Psoas muscle (tissue), 2 donors: ENCODE data around the genes OR4D11, PATL1, STX3 and MS4A2.

DNA sequence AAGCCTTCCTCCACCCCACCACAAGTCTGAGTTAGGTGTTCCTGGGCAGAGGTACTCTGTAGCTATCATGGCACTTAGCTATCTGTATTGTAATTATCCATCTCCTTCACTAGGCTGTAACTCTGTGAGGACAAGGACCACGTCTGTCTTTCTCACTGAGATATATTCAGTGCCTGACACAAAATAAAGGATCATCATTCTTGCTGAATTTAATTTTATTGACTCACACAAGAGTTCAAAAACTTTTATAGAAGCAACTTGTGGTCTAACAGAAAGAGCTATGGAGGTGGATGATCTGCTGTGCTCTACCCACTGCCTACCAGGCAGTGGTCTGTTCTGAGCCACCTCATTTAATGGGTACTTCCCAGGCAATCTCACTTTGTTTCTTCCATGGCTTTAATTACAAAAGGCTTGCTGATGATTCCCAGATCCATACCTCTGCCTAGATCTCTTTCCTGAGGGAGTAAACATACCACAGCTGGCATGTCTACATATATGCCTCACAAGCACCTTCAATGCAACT lies 4.7 kb downstream of the BTBD18 start:
- PRO-cap, 2 experiments: no peak in any of the 2 experiments

GRCh38 chr11:57781351-57782022 lies 19.9 kb downstream of the CTNND1 start:
- PRO-cap, 2 experiments: no peak in any of the 2 experiments

- PRO-cap, 2 experiments: no peak in any of the 2 experiments
Observed at GRCh38 chr11:57792821-57793519, 31.4 kb downstream of the CTNND1 start.

GRCh38 chr11:57819414-57819869 lies 57.8 kb downstream of the CTNND1 start:
- PRO-cap, 2 experiments: no peak in any of the 2 experiments

- PRO-cap, 2 experiments: no peak in any of the 2 experiments
Observed at GRCh38 chr11:58165573-58165826, 23.4 kb upstream of the OR9Q2 start.

GRCh38 chr11:58573278-58574360 lies 2.0 kb downstream of the LPXN start:
- PRO-cap, 2 experiments: no peak in any of the 2 experiments

GRCh38 chr11:58762237-58762757 lies 30.6 kb upstream of the GLYAT start:
- PRO-cap, 2 experiments: no peak in any of the 2 experiments

DNA sequence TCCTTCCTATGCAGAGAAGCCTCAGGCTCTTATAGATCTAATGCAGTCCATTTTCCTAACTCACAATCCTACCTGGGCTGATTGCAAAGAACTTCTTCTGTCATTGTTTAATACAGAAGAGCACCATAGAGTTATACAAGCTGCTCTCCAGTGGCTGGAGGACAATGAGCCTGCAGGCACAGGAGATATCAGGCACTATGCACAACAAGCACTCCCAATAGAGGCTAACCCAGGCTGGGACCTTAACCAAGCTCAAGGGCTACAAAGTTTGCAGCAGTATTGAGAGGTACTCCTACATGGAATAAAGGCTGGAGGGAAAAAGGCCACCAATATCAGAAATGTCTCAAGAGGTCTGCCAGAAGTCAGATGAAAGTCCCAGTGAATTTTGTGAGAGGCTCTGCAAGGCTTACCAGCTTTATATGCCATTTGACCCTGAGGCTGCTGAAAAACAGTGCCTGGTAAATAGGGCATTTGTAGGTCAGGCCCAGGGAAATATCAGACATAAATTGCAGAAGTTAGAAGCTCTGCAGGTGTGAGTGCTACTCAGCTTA lies 40.2 kb upstream of the GLYAT start:
- PRO-cap, 2 experiments: no peak in any of the 2 experiments

- PRO-cap, 2 experiments: no peak in any of the 2 experiments
Observed at GRCh38 chr11:59145410-59145810, 2.8 kb downstream of the FAM111A start.

DNA sequence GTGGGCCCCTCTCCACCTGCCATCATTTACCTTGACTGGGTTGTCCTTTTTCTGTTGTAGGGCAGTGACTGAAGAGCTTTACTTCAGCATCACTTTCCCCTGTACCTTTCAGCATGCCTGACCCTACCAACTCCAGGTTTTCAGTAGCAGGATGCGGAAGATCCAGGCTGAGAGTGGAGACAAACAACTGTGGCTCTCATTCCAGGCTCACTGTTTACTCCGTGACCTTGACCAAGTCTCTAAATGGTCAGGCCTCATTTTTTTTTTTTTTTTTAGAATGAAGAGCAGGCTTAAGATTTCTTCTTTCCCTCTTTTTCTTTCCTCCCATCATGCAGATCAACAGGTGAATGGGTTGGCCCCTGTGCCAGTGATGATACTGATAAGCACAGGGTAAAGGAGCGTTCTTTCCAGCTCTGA lies 3.7 kb downstream of the DTX4 start:
- PRO-cap, 2 experiments: no peak in any of the 2 experiments

- PRO-cap, 2 experiments: no peak in any of the 2 experiments
Observed at GRCh38 chr11:59272934-59273948, 60.5 kb upstream of the MPEG1 start.

DNA sequence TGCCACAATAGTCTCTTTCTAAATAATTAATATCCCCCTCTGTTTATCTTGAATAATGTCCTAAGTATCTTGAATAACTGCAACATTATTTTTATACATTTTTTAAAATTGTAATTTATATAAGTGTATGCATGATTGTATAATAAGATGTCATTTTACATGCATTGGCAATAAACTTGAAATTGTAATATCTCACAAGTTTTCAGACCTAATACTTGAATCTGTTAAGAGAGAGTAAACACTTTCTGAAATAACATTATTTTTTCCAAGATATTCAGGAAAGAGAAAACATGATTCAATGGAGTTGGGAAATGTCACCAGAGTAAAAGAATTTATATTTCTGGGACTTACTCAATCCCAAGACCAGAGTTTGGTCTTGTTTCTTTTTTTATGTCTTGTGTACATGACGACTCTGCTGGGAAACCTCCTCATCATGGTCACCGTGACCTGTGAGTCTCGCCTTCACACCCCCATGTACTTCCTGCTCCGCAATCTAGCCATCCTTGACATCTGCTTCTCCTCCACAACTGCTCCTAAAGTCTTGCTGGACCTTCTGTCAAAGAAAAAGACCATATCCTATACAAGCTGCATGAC lies at the start of gene OR4D11:
OR4D11 (plus strand) TSS at position 299 of the 594 bp plus-strand sequence.
- PRO-cap, 2 experiments: no peak in any of the 2 experiments

DNA sequence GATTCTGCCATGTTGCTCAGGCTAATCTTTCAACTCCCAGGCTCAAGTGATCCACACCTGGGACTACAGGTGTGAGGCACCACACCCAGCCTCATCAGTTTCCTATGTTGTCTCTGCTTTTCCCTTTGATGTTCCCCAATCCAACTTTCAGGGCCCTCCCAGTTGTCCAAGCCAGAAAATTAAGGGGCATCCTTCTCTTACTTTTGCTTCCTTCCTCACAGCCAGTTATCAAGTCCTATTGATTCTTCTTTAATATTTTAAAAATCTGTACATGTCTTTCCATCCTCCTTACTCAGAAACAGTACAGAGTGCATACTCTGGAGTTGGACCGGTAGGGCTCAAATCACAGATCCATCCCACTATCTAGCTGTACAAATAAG lies 11.9 kb downstream of the OSBP start:
- PRO-cap, 2 experiments: no peak in any of the 2 experiments

DNA sequence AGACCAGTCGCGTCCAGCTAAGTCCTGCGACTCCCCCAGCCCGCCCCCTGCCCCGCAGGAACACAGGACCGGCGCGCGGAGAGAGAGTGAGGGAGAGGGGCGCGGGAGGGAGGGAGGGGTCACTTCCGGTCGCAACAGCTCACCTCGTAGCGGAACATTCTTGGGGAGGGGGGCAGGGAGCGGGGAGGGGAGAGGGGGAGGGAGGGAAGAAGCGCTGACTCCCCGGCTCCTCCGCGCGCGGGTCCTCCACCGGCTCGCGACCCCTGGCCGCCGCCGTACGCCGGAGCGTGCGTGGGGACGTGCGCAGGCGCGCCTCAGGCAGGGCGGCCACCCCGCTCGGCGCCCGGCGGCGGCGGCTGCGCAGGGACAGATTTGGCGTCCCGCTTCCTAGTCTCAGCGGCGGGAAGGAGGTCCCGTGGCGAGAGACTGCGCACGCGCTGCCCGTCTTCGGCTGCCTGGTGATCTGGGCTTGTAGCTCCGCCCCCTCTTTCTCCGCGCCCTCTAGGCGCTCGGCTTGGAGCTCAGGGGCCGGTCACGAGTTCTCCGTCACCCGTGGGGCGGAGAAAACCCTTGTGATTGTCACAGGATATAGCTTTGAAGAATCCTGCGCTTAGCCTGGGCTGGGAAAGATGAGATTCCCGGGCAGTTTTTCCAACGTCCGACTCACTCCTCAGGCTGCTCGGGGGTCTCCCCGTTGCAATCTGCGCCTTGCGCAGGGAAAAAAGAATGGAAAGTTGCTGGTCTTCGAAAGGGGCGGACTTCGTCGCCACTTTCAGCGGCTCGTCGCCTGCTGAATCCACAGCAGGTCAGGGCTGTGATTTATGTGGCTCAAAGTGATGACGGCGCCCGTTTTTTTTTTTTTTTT lies at the start of gene PATL1:
PATL1 (minus strand) TSS at position 300 of the 865 bp plus-strand sequence.
- PRO-cap, 2 experiments: peak in 2 of 2 experiments; most common plus-strand start position 564 of the sequence (in 2); most common minus-strand start position 272 of the sequence (in 2)

- PRO-cap, 2 experiments: peak in 1 of 2 experiments; most common plus-strand start chr11:59754188 (in 1)
Observed at GRCh38 chr11:59753877-59754693, 1.1 kb upstream of the STX3 start.

GRCh38 chr11:59754694-59755696 lies at the start of gene STX3:
Gene STX3 (plus strand): TSS chr11:59755376.
- PRO-cap, 2 experiments: peak in 2 of 2 experiments; most common plus-strand start chr11:59755118 (in 2); most common minus-strand start chr11:59754933 (in 1)

DNA sequence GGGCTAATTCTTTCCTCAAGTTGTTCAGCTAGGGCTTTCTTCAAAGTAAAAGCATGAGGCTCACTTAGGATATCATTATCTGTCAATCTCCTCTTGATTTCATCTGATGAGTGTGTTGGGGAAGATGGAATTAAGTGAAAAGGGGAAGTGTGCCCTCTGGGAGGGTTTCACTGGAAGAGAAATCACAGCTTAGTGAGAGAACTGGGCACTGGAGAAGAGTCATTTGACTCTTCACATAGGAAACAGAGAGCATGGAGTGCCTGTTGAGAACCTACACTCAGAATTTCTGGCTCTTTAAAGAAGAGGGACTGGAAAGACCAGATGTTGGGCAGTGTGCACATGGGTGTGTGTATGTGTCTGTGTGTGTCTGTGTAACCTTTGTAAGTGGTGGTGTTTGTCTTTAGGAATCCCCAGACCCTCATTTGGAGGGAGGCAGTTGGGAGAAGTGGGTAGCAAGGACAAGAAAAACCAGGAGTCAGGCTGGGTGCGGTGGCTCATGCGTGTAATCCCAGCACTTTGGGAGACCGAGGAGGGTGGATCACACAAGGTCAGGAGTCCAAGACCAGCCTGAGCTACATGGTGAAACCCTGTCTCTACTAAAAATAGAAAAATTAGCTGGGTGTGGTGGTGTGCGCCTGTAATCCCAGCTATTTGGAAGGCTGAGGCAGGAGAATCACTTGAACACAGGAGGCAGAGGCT lies 10.0 kb downstream of the STX3 start:
- PRO-cap, 2 experiments: no peak in any of the 2 experiments

GRCh38 chr11:59806824-59808015 lies 3.4 kb downstream of the MRPL16 start:
- PRO-cap, 2 experiments: no peak in any of the 2 experiments

DNA sequence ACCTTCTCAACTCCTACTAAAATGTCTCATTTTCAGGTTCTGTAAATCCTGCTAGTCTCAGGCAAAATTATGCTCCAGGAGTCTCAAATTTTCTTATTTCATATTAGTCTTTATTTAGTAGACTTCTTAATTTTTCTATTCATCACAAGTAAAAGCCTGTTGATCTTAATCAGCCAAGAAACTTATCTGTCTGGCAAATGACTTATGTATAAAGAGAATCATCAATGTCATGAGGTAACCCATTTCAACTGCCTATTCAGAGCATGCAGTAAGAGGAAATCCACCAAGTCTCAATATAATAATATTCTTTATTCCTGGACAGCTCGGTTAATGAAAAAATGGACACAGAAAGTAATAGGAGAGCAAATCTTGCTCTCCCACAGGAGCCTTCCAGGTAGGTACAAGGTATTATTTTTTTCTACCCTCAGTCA lies at the start of gene MS4A2:
MS4A2 (plus strand) TSS at position 237 of the 431 bp plus-strand sequence.
- PRO-cap, 2 experiments: no peak in any of the 2 experiments

- PRO-cap, 2 experiments: peak in 1 of 2 experiments; most common minus-strand start chr11:60159942 (in 1)
Observed at GRCh38 chr11:60159647-60160198, 23.2 kb downstream of the MS4A6A start.